Placental pericyte (primary cell): Measurements from ENCODE around the gene ORC2.

- CAGE, long polyA plus RNA, result no peak
Observed at GRCh38 chr2:199460313-199460954, 2.7 kb upstream of the SATB2 start.

- CAGE, long polyA plus RNA, result no peak
Observed at GRCh38 chr2:200199874-200200434, 106.5 kb upstream of the SPATS2L start.

- CAGE, long polyA plus RNA, result no peak
Observed at GRCh38 chr2:200373932-200374461, 67.5 kb downstream of the SPATS2L start.

DNA sequence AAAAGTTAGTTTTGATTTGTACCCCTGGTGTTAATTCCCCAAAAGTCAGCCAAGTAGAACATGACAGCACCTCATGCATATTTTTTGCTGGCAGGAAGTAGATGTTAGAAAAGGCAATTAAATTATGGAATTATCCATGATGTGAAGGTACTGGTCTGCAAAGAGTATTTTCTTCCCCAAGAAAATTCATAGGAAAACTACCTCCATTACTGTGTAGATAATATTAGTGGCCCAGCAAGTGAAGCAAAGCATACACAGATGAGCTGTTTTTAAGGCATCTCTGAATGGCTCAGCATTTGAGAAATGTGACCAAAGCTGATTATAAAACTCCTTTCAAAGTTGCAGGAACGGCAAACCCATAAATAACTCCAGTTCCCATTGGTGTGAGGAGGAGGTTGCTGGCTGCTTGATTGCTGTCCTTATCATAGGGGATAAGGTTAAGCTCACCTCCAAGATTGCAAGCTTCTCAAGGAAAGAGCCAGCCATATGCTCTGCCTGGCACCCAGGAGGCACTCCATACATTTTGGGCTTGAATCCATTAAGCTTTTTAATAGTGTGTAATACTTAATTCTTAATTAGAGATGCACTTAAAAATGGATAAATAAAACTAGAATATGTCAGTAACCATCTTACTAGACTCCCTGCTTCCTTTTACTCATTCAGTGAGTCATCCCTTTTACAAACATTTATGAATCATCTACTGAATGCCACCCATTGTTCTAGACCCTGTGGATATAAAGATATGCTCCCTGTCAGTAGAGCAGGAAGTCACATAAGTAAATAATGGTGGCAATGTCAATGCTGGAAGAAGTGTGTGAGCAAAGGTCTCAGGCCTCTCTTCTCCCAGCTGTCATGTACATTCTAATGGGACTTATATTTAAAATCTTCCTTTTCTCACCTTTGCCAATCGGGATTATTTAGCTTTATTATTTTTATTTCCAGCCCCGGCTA lies 99.2 kb downstream of the SPATS2L start:
- CAGE, long polyA plus RNA, result no peak

- CAGE, long polyA plus RNA, result no peak
Observed at GRCh38 chr2:200466649-200467495, 43.0 kb downstream of the KCTD18 start.

DNA sequence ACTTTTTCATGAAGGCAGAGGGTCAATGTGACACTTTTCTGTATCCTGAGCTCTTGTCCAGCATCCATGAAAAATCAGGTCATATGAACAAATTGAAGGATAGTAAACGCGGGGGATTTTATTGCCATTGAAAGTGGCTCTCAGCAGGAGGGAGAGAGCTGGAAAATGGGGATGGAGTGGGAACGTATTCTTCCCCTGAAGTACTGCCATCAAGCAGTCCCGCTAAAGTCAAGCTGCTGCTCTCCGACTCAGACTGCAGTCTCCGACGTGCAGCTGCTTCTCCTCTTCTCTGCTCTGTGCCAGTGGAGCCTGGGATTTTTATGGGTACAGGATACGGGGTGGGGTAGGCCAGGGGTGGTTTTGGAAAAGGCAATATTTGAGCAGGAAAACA lies 33.1 kb downstream of the KCTD18 start:
- CAGE, long polyA plus RNA, result no peak

GRCh38 chr2:200477534-200478496 lies 32.1 kb downstream of the KCTD18 start:
- CAGE, long polyA plus RNA, result no peak

- CAGE, long polyA plus RNA, result no peak
Observed at GRCh38 chr2:200616267-200616659, 30.4 kb downstream of the AOX1 start.

GRCh38 chr2:200859565-200860971 lies 4.4 kb downstream of the CLK1 start:
- CAGE, long polyA plus RNA, result no peak

DNA sequence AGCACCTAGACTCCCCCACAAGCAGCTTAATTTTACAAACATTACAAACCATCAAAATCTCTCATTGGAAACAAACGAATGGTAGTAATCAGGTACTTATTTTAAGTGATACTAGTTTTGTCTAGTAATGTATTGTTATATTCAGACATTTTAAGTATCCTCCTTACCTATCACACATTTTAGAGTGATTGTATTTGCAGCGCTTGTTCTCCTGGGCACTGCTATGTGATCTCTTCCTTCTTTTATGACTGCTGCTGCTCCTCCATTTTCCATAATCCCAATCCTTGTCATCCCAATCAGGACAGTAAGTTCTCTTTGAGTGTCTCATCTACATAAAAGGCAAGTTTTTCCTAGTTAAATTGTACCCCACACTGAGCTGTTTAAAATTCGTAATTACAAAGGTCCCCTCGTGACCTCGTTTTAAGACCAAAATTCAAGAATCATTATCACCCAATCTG lies 2.9 kb downstream of the CLK1 start:
- CAGE, long polyA plus RNA, result no peak

GRCh38 chr2:200861993-200862413 lies 2.5 kb downstream of the CLK1 start:
- CAGE, long polyA plus RNA, result no peak

- CAGE, long polyA plus RNA, result no peak
Observed at GRCh38 chr2:200863069-200863612, 1.3 kb downstream of the CLK1 start.

- CAGE, long polyA plus RNA, result no peak
Observed at GRCh38 chr2:200888197-200888733, 612 bp downstream of the PPIL3 start.

GRCh38 chr2:200962848-200963768 lies at the start of gene ORC2:
Gene ORC2 (minus strand): TSS chr2:200963660.
- CAGE, long polyA plus RNA, result no peak

DNA sequence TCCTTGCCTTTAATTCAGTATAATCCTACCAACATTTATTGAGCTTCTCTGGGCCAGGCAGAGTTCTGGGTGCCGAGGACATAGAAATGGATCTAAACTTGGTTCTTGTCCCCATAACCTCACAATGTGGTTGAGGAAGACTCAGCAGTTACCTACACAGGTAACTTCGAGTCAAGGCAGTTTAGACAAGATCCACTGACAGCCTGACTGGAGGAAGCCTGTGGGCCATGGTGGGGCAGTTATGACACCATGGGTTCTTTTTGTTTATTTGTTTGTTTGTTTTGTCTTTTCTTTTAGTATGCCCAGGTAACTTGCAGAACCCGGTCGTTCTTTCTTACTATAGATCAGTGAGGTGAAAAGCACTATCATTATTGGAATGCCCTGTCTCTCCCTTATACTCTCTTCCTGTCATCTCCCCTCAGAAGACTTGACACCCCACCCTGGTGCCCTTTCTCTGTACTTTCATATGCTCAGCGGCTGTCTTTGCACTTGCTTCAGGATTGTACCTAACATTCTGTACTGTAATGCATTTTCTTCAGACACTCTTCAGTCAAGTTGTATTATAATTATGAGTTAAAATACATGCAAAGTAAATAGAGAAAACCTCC lies 3.3 kb downstream of the CFLAR start:
- CAGE, long polyA plus RNA, result no peak

GRCh38 chr2:201148254-201148863 lies 32.4 kb downstream of the CFLAR start:
- CAGE, long polyA plus RNA, result no peak

- CAGE, long polyA plus RNA, result no peak
Observed at GRCh38 chr2:201209613-201210118, 26.7 kb downstream of the CASP10 start.

GRCh38 chr2:201212150-201212579 lies 29.2 kb downstream of the CASP10 start:
- CAGE, long polyA plus RNA, result no peak

DNA sequence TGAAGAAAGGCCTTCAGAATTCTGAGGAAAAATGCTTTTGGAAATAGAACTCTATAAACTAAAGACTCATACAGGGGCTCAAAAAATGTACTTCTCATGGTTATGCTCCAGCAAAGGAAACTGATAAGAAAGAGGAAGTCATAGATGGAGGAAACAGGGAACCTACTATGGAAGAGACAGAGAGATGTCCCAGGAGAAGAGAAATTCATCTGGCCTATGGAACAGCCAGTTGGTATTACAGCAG lies 20.1 kb downstream of the CASP8 start:
- CAGE, long polyA plus RNA, result no peak

DNA sequence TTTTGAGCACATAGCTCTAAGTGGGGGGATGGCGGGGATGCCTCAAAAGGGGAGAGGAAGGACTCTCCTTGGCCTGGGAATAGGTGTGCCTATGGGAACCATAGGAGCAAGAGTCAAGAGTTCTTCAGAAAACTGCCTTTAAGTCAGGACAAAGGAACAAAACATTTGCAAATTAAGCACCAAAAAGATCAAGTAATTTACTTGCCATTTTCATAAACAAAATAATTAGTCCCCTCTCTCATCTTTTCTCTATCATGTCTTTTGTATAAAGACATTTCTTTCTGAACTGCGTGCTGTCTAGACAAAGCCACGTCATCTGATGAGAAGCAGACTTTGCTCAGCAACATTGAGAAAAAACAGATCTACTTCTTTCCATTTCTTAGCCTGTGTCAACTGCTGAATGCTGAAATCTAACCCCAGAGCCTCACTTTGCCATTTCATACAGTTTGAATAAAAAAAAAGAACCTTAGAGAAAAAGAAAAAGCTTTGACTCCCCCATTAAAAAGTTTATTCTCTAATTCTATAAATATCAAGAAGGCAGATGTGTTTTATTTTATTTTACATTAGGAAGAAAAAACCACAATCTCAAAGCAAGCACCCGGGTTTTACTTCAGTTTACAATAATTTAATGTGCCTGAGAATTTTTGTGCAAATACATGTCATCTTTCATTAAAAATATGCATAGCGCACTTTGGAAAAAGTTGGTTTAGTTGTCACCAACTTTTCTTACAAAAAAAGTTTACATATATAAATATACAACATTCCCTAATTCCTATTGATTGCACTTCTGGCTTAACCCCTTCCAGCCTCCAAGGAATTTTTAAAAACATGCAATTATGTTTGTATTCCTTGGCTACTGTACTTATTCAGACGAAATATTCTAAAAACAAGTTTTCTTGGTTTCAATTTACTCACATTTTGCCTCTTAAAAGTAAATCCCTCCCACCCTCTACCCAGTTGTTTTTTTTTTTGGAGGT lies 22.0 kb upstream of the FLACC1 start:
- CAGE, long polyA plus RNA, result no peak